ENCODE measurements around a stretch of chr20.

DNA sequence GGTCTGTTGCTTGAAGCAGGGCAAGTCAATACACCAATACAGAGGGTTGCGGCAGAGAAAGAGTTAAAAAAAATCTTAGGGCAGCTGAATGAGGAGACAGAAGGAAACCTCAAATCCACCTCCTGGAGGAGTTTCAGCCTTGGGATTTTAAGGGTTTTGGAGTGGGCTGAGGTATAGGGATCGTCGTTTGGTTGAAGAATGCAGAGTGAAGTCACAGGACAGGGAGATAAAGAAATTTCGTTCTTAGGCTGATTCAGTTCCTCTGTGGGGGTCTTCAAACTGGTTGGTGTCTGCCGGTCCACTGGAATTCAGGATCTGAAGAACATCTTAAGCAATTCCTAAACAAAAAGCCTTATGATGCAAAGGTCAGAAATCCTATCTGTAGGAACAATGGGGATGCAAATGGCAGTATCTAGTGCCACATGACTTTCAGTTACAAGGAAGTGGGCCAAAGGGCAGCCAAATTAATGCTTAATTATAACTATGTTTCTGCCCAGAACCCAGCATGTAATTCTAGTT lies 4.8 kb upstream of the SLC2A10 start:
- PRO-cap = no peak
- RAMPAGE, long total RNA = no peak

- PRO-cap = no peak
- RAMPAGE, long total RNA = no peak
Observed at GRCh38 chr20:46991878-46992297, 97.2 kb downstream of the EYA2 start.

DNA sequence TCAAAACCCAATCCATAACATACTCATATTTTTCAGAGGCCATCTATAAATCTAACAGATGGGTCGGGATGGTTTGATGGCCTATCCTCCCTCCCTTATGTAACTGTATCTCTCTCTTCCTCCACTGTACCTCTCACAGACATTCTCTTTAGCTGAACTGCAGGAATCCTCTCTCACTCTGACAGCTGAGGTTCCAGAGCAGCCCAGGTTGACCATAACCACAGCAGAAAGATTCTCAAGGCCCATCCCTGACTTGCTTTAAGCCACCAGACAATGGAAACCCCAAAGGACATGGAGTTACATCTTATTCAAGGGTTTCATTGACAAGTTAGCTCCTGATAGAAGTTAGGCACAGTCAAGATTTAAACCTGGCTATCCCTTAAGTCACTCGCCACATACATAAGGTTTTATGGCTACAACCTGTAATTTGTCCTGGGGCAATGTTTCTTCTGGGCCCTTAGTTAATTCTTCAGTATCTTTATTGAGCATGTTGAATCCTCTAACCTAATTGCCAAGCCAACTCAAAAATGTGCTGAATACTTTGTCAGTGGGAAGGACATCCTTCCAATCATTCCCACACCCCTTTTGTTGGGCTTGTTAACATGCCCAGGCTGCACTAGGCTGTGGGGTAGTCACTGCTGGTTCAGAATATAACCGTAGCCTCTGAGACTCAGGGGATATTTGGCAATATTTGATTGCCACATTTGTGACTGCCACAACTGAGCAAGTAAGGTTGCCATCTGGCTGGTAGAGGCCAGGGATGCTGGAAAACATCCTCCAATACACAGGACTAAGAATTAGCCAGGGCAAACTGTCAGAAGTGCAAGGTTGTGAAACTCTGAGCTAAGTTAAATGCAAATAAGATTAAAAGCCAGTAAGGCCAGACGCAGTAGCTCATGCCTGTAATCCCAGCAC lies 112.3 kb downstream of the ZMYND8 start:
- PRO-cap = no peak
- RAMPAGE, long total RNA = no peak

DNA sequence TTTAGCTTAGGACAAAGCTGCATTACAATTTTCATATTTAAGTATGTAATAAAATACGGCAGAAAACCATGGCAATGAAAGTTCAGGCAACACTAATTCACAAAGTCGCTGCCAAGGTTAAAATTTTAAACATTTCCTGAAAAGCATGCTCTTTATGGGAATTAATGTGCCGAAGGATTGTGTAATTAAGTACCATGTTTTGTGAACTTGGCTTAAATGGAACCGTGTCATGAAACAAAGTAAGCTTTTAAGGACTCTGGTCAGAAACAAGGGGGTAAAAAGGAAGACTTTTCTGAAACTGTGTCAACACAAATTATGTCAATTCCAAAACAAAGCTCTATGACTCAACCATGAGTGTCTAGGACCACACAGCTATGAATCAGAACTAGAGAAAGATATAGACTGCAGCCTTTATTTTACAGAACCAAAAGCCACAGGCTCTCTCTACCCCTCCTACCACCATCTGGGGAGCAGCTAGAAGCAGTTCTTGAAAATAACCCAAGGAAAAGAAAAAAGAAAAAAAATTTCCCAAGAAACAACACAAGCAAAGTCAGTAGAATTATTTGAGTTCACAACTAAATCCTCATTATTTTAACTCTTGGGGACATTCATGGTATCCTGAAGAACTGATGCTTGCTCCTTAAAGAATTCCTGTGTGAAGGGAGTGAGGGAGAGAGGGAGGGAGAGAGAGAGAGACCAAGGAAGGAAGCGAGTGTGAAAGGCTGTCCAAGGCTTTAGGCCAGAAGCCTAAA lies 82.0 kb downstream of the ZMYND8 start:
- PRO-cap = no peak
- RAMPAGE, long total RNA = no peak

DNA sequence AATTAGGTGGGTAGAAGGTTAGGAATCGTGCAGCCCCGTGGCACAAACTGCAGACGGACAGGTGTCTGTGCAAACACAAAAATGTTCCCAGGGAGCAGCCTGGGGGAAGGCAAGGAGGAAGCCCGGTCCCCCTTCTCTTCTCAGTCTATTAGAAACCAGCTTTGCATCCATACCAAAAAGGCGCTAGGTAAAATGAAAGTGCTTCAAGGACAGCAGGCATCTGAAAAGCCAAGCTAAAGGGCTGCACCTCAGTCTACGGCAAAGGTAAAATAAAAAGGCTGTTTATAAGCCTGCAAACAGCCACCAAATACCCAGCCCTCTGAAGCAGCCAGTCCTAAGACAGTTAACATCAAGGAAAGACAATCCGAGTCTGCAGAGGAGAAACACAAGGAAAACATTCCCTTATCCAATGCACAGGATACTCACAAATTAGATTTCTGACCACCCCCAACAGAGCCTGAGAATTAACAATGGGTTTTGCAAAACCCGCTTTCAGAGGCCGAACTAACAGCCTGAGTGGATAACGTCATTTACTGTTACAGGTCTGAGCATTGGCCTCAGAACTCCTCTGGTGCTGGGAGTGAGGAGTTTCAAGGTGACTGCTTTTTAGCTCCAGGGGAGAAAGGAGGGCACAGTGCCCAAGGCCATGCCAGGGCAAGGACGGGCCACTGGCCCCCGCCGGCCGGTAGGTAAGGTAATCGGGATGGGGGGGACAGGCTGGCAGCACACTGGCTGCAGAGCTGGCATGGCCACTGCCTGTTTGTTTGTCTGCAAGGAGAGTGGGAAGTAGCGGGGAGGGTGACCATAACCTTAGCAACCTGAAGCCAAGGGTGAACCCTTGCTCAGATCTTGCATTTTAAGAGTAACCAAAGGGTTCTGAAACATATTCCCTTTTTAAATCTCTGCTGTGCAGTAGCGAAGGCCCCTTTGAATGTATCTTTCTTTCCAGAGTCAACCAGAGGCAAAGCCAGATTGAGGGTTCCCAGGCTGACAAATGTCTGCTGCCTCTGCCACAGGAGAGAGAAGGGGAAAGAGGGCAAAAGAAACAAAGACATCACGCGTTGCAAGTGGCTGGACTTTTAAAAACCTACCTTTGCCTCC lies 4.1 kb downstream of the ZMYND8 start:
- PRO-cap = no peak
- RAMPAGE, long total RNA = no peak

DNA sequence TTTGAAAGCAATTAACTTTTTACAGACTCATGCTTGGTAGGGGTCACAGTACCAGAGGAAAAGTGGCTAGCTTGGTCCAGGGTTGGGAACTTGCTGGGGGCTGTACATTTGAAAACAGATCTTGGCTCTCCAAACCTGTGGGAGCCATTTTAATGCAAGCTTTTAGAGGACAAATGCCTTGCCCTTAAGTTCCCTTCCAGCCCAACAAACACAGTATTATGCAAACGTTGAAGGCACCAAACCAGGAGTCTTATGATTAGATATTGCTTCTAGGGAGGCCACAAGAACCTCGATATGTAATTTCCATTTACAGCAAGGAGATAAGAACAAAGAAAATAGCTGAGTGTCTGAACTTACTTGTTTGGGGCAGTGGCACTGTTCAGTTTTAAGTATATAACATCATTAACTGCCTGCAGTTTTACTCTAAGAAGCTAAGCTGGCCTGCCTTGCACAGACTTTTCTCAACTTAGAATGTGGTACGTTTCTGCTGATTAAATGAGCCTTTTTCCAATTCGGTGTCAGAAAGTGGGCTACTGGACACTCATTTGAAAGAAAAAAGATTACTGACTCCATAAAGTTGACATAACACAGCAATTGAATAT lies 2.3 kb downstream of the ZMYND8 start:
- PRO-cap = no peak
- RAMPAGE, long total RNA = no peak

- PRO-cap = no peak
- RAMPAGE, long total RNA = no peak
Observed at GRCh38 chr20:47359481-47360013, 3.0 kb upstream of the ZMYND8 start.

DNA sequence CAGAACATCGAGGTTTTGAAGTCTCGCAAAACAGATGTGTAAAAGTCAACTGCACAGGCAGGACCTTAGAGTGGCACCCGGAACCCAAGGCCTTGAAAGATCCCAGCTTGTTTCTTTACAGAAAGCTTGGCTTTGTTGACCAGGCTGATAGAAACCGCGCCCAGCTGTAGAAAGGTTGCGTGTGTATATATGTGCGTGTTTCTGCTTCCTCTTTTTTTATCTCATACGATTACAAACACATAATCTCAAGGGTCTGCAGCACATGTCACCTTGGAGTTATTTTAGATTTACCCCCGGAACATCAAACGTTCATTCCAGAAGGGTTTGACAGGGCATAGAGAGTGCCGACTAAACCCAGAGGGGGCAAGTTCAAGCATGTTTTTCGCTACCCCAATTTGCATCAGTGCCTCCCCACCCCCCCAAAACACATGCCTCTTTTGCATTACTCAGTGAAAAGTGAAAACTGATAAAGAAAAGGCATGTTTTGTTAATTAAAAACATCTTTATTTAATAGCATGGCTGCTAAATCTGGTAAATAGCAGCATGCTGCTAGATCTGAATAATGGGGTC lies 33.3 kb upstream of the NCOA3 start:
- PRO-cap = bidirectional peak, plus-strand start at position 317 of the sequence, minus-strand start at position 343 of the sequence
- RAMPAGE, long total RNA = no peak

DNA sequence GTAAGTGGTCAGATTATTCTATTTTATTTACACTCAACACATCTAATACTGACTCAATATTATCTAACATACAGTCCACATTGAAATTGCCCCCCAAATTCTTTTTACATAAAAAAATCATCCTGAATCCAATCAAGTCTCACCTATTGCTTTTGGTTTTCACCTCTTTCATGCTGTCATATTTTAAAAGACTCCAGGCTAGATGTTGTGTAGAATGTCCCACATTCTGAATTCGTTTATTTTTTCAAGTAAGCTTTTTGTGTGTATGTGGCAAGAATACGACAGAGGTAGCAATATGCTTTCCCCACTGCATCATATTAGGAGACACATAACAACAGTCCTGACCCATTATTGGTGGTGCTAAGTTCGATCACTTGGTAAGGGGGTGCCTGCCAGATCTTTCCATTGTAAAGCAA lies 712 bp upstream of the NCOA3 start:
- PRO-cap = no peak
- RAMPAGE, long total RNA = no peak

GRCh38 chr20:47534503-47535133 lies 32.9 kb downstream of the NCOA3 start:
- PRO-cap = no peak
- RAMPAGE, long total RNA = no peak

GRCh38 chr20:47610373-47610811 lies 108.7 kb downstream of the NCOA3 start:
- PRO-cap = no peak
- RAMPAGE, long total RNA = no peak

DNA sequence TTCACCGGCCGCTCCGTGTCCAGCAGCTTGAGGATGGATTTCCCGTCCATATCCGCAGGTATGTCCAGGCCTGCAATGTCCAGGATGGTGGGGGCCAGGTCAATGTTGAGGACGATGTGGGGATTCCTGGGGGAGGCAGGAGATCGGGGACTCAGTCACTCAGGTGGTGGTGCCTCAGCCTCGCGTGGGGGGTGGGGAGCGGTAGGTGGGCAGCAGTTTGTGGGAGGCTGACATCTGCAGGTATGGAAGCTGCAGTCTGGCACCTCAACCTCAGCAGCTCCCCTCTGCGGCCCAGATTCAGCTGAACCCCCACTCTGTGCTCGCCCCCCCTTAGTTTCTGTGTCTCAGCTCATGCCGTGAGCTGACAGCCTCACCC lies 106.6 kb downstream of the SULF2 start:
- PRO-cap = no peak
- RAMPAGE, long total RNA = no peak

DNA sequence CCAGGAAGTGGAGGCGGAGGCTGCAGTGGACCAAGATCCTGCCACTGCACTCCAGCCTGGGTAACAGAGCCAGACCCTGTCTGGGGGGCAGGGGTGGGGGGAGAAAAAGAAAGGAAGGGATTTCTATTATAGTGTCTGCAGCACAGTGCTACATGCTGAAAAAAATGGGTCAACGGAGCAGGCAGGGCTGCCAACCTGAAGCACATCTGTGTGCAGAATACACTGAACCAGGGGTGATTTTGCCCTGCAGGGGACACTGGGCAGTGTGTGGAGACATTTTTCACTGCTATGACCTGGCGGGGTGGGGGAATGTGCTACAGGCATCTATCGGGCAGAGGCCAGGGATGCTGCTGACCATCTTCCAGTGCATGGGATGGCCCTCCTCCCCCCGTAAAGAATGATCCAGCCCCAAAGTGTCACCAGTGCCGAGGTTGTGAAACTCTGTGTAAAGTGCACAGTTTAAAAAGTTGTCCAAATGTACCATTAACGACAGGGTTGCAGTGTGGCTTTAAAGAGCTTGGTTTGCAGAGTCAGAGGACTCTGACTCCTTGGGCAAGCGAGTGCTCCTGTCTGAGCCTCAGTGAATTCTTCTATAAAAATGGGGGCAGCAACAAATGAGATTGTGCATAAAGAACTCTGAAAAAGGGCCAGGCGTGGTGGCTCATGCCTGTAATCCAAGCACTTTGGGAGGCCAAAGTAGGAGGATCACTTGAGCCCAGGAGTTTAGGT lies 72.2 kb downstream of the SULF2 start:
- PRO-cap = no peak
- RAMPAGE, long total RNA = no peak

GRCh38 chr20:47736875-47737271 lies 48.4 kb downstream of the SULF2 start:
- PRO-cap = no peak
- RAMPAGE, long total RNA = no peak

- PRO-cap = no peak
- RAMPAGE, long total RNA = no peak
Observed at GRCh38 chr20:47773376-47773905, 11.8 kb downstream of the SULF2 start.

DNA sequence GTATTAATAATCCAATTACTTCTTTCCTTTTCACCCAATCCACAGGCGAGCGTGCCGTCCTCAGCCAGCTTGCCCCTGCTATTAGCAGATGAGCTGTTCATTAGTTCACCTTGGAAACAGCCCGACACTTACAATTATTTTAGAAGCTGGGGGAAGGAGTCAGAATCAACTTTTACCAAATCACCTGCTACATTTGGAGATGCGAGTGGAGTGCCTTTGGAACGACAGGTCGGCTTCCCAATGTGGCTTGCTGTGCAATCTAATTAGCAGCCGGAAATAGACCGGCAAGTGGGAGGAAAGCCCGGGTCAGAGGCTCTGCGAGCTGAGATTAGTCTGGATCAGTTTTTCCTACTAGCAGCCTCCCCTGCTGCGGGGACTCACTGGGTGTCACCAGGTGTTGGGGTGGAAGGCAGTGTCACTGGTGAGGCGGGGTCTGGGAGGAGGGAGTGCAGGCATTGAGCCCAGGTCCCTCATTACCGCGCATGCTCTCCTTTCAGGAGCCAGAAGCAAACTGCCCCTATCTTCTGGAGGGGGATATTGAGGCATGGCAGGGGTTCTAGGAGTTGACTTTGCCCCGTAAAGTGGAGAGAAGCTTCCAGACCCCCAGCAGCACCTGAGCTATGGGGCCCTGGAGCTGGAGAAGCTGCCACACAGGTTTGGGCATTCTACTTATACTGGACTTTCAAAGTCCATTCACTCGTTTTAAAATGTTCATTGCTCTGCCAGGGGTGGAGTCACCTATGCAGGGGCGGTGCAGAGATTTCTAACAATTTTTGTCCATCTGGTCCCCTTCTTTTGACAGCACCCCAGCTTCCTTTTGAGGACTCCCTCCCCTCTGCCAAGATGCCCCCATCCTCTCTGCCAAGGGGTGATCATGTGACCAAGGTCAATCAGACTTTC lies 11.1 kb downstream of the SULF2 start:
- PRO-cap = no peak
- RAMPAGE, long total RNA = no peak

DNA sequence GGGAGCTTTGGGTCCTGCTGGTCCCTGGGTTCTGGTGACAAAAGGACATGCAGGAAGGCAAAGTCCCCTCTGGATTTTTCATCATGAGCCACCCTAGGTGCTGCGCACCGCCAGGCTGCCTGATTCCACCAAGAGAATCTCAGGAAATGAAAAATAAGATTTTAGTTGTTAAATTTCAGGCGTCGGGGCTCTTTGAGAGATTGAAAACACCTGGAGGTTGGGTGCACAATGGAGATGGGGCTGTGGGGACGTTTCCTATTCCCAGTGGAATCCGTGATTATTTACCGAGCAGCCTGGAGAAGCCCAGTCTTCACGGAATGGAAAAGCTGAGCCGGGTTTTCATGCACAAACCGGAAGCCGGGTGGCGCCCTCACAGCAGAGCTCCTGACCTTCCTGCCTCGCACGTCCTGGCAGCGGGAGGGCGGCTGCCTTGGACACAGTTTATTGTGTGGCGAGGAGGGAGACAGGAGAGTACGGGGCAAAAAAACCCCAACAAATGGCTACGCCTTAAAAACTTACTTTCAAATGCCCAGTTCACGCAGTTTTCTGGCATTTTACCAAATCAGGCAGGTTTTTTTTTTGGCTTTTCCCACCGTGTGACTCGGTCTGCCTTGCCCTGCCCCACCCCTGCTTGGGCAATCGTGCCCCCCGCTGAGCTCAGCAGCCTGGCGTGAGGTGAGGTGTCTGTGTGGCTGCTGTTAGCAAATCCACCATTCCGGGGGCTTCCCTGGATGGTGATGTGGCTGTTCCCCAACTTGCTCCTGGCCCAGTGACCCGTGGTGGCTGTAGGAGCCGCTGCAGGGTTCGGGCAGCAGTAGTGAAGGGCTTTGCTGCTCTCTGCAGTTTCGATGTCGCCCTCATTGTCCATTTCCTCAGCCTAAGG lies 187.0 kb upstream of the SULF2 start:
- PRO-cap = no peak
- RAMPAGE, long total RNA = no peak

GRCh38 chr20:47973370-47974059 lies 188.2 kb upstream of the SULF2 start:
- PRO-cap = no peak
- RAMPAGE, long total RNA = no peak

DNA sequence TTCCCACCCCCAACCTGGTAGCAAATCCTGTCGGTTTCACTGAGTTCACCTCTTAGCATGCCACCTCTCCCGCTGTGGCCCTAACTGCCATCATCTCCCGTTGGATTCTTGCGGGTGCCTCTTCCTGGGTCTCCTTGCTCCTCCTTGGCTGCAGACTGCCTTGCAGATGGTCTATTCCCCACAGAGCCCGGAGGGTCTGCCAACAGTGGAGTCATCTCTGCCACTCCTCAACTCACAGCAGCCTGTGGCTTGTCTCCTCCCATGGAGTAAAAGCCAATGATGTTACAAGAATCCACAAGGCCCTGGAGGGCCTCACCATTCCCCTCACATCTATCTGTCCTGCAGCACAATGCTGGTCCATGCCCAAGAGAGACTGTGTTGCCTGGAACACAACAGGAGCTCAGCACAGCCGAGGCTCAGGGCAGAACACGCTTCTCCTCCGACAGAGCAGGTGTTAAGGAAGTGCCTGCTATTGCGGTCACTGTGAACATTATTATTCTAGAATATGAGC lies 241.8 kb upstream of the SULF2 start:
- PRO-cap = unidirectional peak, minus-strand start at position 430 of the sequence
- RAMPAGE, long total RNA = no peak

DNA sequence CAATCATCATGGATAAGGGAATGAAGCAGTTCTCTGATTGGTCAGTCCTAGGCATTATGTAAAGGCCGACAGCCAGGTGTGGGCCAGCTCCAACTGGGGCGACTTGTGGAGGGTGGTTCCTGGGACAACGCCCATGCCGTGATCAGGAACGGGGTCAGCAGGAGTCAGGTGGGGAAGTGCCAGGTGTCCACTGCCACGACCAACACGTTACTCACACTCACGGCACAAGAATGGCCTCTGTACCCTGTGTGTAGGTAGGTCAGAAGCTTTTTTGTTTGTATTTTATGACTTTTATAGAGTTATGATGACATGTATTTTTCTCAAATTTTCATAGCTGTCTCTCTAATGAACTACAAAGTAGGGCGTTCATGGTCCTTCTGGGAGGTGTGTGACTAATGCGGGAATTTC lies 407.0 kb upstream of the SULF2 start:
- PRO-cap = no peak
- RAMPAGE, long total RNA = no peak

All from OCI-LY7 (cell line).